Colon Carcinoma Metastatic in the Lung (tissue), 2 donors: ENCODE measurements around the genes ATF3, SPATA45 and RPS6KC1.

GRCh38 chr1:212011926-212012546 lies 23.3 kb downstream of the INTS7 start:
- PRO-cap, 2 experiments, result no peak in any of the 2 experiments

- PRO-cap, 2 experiments, result no peak in any of the 2 experiments
Observed at GRCh38 chr1:212034886-212035056, 586 bp downstream of the INTS7 start.

- PRO-cap, 2 experiments, result no peak in any of the 2 experiments
Observed at GRCh38 chr1:212283636-212284305, 1.4 kb upstream of the PPP2R5A start.

DNA sequence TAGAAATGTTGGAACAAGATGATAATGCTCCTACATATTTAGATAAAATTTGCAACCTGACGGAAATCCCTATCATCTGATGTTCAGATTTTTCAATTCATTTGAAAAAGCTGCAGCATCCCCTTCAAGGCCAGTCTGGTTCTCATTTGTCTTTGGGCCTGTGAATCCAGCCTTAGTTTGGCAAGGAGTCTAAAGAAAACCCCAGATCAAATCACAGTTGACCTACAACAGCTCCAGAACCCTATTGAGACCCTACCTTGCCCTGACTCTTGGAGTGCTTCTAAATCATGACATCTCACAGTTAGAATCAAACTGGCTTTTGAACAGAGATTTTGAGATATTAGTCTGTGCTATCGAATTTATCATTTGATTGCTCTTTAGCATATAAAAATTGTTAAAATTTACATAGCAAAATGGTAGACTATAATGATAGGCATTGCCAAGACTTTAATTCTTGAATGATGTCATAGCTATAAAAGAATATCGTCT lies 2.1 kb downstream of the PPP2R5A start:
- PRO-cap, 2 experiments, result no peak in any of the 2 experiments

- PRO-cap, 2 experiments, result no peak in any of the 2 experiments
Observed at GRCh38 chr1:212360955-212361850, 53.5 kb downstream of the PACC1 start.

DNA sequence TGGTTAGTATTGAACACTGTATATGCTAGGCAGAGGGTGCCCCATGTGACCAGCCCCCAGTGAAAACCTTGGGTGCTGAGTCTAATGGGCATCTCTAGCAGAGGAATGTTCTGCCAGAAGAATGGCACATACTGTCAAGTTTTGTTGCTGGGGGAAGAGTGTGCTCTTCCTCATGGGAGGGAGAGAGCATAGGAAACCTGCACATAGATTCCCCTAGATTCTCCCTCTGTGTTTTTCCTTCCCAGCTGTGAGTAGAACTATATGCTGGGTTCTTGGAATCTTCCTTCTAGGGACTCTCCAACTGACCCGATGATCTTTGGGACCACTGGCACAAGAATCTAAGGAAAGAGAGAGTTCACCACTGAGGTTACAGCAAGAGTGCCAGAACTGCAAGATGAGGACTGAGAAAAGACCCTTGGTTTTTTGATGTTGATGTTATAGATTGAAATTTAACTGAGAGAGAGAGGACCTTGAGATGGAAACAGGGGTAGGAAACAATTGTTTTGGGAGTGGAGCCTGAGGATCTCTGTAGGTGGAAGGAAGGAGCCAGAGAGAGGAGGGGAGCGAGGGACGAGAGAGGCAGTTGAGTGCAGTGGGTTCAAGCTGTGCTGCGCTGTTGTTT lies 1.8 kb downstream of the NENF start:
- PRO-cap, 2 experiments, result no peak in any of the 2 experiments

GRCh38 chr1:212485874-212487125 lies 53.6 kb downstream of the NENF start:
- PRO-cap, 2 experiments, result no peak in any of the 2 experiments

GRCh38 chr1:212545711-212546493 lies 62.7 kb upstream of the ATF3 start:
- PRO-cap, 2 experiments, result no peak in any of the 2 experiments

DNA sequence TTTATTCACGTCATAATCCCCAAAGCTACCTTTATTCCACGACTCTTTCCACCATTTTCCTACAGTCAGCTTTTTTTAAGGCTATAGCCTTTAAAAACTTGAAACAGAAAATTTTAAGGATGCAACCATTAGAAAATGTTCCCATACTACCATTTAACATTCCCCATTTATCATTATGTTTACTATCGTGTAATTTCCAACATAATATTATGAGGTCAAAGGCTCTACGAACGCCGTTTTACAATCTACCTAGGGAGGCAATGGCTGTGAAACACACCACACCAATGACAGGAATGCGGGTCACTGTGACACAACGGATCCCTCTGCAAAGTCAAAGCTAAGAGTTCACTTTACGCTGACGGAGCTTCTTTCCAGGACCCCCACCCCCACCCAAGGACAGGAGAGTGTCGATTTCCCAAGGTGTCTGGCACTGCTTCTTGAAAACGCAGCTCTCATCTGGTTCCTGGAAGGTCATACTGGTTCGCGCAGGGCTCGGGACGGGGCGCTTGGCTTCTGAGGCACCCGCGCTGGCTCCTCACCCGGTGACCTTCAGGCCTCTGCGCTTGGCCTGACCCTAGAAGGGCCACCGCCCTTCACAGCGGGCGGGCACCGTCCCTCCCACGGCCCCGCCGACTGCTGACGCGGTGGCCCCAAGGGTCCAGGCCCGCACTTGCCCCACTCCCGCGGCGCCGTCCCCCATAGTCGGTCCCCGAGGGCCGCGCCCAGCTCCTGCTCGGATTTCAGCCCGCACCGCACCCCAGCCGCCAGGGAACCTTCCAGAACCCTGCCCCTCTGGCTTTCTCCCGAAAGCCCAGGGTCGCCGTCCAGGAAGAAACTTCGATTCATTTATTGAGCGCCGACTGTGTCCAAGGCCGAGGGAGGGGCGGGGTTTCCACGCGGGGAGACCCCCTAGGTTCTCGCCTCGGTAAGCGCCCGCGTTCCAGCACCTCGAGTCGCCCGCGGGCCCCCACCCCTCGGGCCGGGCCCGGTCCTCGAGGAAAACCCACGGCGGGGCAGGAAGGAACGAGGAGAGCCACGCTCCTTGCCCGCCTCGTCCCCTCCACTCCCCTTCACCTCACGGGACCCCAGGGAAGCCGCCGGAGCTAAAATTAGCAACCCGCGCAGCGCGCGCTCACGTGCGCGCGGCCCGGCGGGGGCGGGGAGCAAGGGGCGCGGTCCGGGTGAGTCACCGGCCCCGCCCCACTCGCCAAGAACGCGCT lies 50.3 kb upstream of the ATF3 start:
- PRO-cap, 2 experiments, result peak in 2 of 2 experiments; most common plus-strand start position 279 of the sequence (in 1); most common minus-strand start position 1,065 of the sequence (in 2)

DNA sequence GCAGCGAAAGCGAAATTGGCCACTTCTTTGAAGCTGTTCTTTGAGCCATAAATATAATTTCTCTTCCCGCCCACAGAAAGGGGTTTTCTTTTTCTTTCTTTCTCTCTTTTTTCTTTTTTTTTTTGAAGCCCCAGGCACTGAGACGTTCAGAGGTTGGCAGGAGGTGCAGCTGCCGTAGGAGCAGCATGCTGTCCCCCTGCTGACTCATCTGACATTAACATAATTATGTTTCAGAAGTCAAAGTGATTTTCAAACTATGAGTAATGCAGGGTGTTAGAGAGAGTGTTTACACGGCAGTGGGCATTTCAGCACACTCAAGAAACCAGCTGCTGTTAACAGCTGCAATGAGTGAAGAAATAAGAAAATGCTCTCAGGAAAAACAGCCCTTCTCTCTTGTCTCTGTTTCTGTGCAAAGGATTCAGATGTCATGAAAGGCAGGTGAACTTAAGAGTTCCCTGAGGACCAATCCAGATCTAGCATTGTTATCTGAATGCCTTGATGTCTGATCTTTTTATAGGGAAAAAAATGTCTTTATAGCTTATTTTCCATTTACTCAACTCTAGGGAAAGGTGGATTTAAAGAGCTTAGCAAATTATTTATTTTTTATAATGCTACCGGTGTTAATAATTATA lies 41.4 kb upstream of the ATF3 start:
- PRO-cap, 2 experiments, result peak in 2 of 2 experiments; most common minus-strand start position 210 of the sequence (in 2)

DNA sequence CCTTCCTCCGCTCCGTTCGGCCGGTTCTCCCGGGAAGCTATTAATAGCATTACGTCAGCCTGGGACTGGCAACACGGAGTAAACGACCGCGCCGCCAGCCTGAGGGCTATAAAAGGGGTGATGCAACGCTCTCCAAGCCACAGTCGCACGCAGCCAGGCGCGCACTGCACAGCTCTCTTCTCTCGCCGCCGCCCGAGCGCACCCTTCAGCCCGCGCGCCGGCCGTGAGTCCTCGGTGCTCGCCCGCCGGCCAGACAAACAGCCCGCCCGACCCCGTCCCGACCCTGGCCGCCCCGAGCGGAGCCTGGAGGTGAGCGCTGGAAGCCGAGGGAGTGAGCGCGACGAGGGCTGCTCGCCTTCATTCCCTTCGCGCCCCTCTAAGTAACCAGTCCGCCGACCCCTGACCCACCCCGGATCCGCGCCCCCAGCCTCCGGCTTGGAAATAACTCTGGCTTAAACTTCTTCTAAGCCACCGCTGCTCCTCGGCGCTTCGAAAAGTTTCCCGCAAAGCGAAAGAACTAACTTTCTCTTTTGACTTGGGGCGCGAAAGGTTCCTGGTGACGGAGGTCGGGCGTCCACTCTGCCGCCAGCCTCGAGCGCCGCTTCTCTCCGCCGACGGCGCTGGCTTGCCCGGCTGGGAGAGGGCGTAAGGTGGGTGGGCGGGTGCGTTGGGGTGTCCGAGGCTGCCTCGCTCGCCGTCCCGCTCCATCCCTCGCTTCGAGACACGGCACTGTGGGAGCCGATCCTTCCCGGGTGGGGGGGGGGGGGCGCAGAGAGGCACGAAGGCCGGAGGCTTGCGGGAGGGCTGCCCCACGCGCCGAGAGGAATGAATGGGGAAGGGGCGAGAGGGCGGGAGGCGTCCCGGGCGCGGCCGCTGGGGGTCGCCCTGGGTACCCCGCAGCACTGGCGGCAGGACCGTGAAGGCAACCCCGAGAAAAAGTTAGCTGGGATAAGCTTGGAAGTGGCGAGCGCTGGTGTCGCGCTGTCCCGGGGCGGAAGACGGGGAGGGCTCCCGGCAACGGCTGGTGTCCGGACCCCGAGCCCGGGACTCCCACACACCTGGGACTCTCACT lies at the start of gene ATF3:
Gene ATF3, plus strand, starts transcription at position 140 of the 1,072 bp plus-strand sequence.
- PRO-cap, 2 experiments, result peak in 2 of 2 experiments; most common plus-strand start position 140 of the sequence (in 2); most common minus-strand start position 503 of the sequence (in 1)

DNA sequence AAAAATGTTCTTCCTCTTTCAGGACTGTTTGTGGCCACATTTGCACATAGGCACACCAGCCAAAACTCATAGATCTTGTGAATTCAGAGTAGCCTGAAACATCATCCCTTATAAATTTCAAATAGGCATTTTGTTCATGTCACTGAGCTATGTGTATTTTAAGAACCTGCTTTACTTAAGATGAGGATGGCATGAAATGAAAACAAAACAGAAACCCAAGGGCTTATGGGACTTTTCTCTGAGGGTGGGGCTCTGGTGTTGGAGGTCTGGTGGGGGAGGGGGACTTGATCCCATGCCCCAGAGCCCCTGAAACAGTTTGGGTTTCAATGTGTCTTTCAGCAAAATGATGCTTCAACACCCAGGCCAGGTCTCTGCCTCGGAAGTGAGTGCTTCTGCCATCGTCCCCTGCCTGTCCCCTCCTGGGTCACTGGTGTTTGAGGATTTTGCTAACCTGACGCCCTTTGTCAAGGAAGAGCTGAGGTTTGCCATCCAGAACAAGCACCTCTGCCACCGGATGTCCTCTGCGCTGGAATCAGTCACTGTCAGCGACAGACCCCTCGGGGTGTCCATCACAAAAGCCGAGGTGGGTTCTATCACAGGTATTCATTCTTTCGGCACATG lies 6.2 kb downstream of the ATF3 start:
- PRO-cap, 2 experiments, result no peak in any of the 2 experiments

DNA sequence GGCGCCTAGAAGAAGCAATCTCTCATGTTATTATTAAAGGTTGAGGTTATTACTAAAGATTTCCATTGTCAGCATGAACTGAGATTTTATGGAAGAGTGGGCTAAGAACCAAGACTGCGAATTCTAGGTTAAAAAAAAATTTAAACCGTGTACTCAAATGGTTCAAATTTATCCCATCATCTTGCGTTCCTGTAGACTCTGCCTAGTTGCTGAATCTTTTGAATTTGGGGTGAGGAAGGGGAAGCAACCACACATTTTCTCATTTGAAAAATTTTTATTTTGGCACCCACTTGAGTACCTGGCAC lies 298 bp upstream of the GARIN4 start:
- PRO-cap, 2 experiments, result no peak in any of the 2 experiments

- PRO-cap, 2 experiments, result no peak in any of the 2 experiments
Observed at GRCh38 chr1:212635529-212636208, 11.4 kb downstream of the GARIN4 start.

DNA sequence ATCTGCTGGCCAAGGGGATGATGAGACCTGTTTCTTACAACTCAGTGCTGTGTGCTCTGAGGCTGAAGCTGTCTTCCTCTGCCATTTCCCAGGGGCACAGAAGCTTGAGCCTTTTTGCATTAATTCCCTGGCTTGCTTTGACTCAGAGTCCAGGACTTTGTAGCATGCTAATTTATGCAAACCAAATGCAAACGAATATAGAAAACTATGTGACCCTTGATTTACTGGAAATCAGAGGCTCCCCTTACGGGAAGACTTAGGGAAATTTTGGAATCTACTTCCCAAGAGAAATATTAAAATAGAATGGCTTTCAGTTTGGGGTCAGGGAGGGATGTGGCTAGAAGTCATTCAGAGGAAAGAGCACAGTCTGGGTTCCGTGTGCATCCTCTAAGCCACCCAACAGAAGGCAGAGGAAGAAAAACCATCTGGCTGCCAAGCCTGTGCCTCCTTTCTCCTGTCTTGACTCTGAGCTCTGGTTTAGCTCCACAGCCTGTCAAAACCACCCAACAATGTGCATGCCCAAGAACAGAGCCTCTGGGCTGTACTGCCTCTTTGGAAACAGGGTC lies 14.2 kb downstream of the GARIN4 start:
- PRO-cap, 2 experiments, result peak in 1 of 2 experiments; most common plus-strand start position 365 of the sequence (in 1); most common minus-strand start position 98 of the sequence (in 1)

DNA sequence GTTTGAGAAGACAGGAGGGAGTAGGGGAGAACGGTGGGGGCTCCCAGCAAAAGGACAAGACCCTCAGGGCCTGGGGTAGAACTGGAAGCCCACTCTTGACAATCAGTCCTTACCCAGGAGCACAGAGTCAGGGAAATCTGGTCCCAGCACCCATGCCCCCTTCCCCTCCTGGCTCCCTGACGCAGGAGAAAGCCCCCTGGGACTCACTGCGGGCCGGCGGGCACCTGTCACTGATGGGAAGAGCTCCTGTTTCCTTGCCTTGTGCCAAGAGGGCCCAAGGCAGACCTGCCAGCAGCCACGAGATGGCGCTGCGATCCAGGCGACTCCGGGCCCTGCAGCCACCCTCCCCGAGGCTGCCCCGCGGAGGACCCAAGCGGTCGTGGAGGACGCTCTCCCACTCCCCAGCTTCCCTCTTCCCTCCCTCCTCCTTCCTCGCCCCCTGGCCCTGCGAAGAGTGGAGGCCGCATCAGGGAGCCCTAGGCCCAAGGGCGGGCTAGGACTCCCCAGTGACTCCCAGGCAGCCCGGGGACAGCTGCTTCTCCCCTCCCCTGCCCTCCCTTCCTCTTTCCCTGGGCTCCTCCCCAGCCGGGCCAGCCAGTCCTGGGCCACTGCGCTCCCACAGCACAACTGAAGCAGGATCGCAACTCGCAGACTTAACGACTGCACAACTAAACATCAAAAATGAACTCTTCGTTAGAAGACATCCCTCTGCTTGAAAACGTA lies 34.4 kb downstream of the BATF3 start:
- PRO-cap, 2 experiments, result peak in 1 of 2 experiments; most common plus-strand start position 624 of the sequence (in 1); most common minus-strand start position 508 of the sequence (in 1)

DNA sequence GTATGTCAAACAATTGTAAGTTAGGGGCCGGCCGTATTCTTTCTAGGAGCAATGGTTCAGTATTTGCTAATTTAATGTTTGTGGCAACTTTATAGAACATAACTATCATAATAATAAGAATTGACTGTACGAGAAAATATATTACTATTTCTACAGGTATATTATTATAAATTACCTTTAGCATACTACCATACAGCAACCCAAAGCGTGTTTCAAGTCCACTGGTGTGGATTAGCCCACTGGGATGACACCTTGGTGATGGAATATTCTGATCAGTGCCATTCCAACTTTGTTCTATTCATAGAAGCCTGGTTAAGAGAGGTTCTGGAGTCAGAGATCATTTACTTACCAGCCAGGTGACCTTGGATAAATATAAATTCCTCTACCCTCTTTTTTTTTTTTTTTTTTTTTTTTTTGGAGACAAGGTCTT lies at the start of gene SPATA45:
Gene SPATA45, minus strand, starts transcription at position 245 of the 430 bp plus-strand sequence.
- PRO-cap, 2 experiments, result no peak in any of the 2 experiments

GRCh38 chr1:212979204-212979846 lies 29.0 kb downstream of the VASH2 start:
- PRO-cap, 2 experiments, result no peak in any of the 2 experiments

DNA sequence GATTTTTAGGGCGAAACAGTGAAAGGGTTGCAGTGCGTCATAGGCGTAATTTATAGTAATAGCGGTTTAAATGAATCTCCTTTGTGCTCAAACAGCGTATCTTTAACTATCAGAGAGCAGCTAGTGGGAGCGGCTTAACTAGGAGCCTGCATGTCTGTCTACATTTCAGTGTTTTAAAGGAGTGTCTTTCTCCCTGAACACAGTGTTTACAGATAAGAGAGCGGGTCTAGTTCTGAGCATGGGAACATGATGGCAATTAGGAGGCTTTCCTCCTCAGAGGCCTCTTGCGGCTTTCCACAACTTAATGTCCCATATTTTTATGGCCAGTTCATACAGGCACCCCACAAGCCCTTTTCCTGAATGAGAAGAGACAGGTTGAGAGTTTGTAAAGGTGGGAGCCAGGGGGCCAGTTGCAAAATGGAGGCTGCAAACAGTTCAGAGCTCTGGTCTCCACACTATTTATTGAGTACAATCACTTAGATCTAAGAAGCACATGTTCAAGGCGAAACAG lies 5.7 kb upstream of the RPS6KC1 start:
- PRO-cap, 2 experiments, result no peak in any of the 2 experiments

DNA sequence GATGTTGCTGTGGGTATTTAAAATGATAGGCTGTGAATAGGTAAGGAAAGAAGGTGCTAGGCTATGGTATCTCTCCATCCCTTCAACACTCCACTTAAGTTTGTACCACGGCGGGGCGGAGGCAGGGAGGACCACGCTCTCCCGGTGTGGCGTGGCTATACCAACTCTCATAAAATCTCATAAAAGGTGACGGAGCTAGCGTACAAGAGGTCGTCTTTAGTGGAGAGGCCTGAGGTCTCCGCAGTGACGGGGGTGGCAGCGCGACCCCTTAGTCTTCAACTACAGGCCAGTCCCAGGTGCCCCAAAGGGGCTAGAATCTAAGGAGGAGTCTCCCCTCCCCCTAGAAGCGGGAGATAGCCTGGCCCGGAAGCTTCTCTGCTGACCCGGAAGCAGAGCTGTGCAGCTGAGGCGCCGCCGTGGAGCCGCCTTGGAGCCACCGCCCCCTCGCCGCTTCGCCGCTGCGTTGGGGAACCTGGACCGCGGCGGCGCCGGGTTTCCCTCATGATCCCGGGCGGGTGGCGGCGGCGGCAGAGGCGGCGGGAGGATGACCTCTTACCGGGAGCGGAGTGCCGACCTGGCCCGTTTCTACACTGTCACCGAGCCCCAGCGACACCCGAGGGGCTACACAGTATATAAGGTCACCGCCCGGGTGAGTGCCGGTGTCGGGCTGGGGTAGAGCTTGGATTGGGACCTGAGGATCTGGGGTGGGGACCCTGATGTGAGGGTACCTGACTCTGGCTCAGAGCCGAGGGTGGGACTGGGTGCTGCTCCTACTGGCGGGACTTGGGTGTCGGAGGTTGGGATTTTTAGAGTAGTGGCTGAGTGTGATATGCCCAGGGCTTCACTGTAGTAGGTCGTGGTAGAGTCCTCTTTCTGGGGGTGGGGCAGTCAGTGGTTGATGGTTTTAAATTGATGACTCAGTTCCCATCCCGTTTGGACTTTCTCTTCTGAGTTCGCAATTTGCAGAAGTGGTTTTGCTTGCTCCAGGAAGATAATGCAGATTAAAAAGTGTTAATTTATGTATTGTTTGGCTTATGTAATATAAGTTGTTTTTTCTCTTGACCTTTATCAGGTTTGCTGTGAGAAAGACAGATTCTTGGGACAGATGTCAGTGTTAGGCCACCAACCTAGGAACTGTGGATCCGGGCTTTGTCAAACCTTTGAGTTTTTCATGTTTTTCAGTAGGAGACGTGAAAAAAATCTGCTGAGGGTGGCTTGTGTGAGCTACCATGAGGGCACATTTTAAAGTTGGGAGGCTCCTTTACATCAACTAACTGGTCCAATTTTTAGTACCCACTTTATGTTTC lies at the start of gene RPS6KC1:
Gene RPS6KC1, plus strand, starts transcription at position 381 of the 1,307 bp plus-strand sequence.
- PRO-cap, 2 experiments, result no peak in any of the 2 experiments